CD14-positive monocyte (primary cell): ENCODE results near the genes YJEFN3, ZNF85, ZNF430, ZNF429, ZNF100 and ZNF208.

- CAGE, long polyA plus RNA: no peak
Measured at GRCh38 chr19:19371102-19371603, 34.3 kb upstream of the GATAD2A start.

DNA sequence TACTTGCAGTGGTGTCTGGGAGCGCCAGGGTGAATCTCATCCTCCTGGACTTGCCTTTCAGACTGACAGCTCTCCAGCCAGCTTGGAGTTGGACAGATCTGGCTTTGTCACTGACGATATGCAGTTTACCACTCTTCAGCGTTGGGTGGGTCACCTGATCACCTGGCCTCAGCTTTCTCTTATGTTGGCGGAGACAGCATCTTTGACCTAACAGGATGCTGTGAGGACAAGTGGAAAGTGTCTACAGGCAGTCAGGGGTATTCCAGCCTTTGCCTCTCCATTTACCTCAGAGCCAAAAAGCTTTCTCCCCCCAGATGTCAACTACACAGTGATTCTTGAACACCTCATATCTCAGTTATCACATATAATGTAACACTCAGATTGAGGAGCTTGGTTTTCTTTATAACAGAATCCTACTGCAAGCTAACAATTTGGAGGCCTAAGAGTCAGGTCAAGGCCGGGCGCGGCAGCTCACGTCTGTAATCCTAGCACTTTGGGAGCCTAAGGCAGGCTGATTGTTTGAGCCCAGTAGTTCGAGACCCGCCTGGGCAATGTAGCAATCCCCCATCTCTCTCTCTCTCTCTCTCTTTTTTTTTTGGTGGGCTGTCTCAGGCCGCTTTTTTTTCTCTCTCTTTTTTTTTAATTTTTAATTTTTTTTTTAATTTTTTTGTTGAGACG is 6.2 kb downstream of the GATAD2A start:
- CAGE, long polyA plus RNA: no peak

- CAGE, long polyA plus RNA: no peak
Measured at GRCh38 chr19:19463598-19464121, 51.7 kb downstream of the TSSK6 start.

DNA sequence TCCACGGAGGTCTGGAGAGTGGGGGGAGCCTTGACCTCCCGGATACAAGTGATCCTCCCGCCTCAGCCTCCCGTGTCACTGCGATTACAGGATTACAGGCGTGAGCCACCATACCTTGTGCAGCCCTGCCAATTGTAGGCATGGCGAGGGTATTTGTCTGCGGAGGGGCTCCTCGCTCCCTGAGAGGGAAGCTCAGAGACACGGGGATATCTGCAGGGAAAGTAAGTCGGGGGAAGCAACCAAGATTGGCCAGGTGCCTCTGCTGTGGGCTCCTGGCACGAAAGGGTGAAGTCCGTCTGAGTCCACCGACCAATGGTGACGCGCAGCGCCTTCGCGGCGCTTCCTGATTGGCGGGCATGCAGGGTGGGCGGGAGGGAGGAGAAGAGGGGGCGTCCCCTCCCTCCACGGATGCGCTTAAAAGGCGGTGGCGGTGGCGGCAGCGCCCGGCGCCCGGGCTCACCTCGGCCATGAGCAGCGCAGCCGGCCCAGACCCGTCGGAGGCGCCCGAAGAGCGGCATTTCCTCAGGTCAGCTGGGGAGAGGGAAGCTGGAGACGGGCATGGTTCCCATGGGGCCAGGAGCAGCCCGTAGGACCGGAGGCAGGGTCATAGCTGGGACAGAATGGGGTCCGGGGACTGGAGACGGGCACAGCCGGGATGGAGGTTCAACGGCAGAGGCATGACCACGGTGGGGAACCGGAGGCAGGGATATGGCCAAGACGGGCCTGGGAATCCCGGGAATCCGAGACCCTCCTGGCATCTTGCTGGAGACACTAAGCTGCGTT is at the start of gene YJEFN3:
TSS of gene YJEFN3 (plus strand) at position 446 of the 783 bp plus-strand sequence.
- CAGE, long polyA plus RNA: no peak

DNA sequence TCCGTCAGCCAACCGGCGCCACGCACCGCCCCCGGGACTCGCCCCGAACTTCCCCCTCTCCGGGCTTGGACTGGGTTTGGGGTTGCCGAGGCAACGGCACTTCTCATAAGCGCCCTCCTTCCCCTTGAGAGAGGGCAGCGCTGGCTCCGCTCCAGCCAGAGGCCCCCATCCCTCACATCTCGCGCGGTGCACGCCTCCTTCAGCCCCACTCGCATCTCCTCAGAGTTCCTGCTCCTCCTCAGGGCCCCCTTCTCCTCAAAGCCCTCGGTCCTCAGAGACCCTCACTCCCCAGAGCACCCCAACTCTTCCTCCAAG is 283 bp upstream of the PBX4 start:
- CAGE, long polyA plus RNA: no peak

GRCh38 chr19:19629972-19631035 is 2.3 kb upstream of the LPAR2 start:
- CAGE, long polyA plus RNA: no peak

DNA sequence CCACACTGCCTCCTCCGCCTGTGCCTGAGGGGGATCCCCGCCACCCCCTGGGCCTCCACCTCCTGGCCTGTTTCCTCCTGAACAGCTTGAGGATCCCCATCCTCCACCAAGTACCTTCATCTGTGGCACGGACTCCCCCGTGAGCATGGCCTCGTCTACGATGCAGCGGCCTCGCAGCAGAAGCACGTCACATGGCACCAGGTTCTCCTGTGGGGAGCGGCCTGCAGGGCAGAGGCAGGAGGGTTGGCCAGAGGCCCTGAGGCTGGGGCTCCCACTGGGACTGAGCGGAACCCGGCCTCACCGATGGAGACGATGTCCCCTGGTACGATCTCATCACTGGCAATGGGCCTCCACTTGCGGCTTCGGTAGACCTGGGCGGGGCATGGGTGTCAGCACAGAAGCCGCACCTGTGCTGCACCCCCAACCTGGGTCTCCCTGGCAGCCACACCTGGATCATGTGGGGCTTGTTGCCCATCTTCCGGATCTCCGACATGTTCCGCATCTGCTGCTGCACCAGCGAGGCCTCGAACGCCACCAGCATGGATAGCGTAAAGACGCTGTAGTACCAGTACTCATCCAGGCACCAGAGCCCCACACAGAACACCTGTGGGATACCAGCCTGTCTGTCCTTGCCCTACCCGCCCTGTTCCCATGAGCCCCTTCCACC is 6.8 kb downstream of the ATP13A1 start:
- CAGE, long polyA plus RNA: no peak

GRCh38 chr19:20152496-20152927 is 14.5 kb upstream of the ZNF486 start:
- CAGE, long polyA plus RNA: no peak

- CAGE, long polyA plus RNA: no peak
Measured at GRCh38 chr19:20153282-20154000, 13.6 kb upstream of the ZNF486 start.

- CAGE, long polyA plus RNA: no peak
Measured at GRCh38 chr19:20228014-20228499, 61.0 kb downstream of the ZNF486 start.

- CAGE, long polyA plus RNA: no peak
Measured at GRCh38 chr19:20922816-20923926, at the start of gene ZNF85. ZNF85 (plus strand) TSS chr19:20923251.

- CAGE, long polyA plus RNA: no peak
Measured at GRCh38 chr19:21020084-21020827, at the start of gene ZNF430. ZNF430 (plus strand) TSS chr19:21020657.

DNA sequence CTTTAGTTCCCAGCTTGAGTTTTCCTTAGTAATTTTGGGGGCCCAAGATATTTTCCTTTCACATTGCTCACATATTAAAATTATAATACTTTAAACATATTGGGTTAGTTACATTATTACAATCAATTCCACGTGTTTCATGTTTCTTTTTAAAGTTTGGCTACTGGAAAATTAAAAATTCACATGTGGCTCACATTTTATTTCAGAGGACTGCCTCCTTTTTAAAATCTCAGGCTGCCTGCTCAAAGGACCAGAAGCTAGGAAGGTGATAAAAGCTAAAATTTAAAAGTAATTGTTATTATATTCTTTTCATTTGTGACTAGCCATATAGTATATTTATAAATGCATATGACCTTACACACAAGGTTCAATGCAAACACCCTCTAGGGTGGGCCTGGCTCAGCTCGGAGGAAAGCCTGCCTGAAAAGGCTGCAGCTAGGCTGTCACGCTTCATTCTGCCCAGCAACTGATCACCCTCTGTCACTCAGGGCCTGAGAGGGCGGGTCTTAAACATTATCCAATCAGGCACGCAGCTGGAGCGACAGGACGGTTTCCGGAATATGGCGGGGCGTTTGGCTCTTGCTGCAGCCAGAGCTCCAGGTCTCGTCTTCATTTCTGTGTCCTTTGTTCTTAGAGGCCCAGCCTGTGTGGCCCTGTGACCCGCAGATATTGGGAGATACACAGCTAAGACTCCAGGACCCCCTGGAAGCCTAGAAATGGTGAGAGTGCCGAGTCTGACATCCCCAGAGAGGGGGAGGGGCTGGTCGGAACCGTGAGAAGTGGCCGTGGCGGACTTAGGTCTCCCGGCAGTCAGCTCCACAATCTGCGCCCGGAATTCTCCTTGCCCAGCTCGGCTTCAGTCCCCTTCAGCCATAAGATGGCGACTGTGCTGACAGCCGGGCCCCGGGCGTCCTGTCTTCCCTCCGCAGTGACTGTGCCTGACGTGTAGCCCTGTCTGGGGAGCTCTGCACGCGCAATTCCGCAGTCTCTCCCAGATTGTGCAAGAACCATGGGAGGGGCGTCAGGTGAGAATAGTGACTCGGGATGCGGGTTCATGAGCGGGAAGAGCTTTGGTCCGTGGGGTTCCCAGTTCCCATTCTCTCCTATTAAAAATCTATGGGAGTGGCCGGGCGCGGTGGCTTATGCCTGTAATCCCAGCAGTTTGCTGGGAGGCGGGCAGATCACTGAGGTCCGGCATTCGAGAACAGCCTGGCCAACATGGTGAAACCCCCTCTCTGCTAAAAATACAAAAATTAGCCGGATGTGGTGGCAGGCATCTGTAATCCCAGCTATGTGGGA is at the start of gene ZNF429:
TSS of gene ZNF429 (plus strand) at position 547 of the 1,299 bp plus-strand sequence.
- CAGE, long polyA plus RNA: no peak

DNA sequence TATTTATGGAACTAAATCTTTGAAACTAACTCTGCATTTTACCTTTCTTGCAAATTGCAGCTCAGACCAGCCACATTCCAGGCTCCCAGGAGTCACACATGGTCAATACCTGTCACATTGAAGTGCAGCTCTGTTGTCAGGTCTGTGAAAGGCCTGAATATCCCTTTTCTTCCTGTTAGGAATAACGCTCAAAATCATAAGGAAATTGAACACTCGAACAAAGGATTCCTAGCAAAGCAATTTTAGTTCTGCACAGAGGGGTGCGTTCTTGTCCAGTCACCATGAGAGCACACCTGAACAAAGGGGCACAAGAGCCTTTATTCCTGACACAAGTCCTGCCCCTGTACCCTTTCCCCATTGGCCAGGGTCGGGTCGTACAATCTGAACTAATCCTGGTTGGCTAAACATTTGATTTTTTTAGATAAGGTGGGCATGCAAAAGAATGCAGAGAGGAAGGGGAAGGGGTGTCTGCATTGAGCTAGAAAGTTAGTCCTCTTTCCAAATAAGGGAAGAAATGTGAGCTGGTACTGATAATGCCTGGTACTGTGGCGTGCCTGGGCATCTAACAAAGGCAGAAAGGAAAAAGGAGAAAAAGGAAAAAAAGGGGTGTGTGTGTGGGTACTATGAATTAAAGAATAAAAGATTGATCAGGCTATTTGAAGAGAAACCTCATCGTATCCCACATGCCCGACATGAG is 64.8 kb downstream of the ZNF429 start:
- CAGE, long polyA plus RNA: no peak

DNA sequence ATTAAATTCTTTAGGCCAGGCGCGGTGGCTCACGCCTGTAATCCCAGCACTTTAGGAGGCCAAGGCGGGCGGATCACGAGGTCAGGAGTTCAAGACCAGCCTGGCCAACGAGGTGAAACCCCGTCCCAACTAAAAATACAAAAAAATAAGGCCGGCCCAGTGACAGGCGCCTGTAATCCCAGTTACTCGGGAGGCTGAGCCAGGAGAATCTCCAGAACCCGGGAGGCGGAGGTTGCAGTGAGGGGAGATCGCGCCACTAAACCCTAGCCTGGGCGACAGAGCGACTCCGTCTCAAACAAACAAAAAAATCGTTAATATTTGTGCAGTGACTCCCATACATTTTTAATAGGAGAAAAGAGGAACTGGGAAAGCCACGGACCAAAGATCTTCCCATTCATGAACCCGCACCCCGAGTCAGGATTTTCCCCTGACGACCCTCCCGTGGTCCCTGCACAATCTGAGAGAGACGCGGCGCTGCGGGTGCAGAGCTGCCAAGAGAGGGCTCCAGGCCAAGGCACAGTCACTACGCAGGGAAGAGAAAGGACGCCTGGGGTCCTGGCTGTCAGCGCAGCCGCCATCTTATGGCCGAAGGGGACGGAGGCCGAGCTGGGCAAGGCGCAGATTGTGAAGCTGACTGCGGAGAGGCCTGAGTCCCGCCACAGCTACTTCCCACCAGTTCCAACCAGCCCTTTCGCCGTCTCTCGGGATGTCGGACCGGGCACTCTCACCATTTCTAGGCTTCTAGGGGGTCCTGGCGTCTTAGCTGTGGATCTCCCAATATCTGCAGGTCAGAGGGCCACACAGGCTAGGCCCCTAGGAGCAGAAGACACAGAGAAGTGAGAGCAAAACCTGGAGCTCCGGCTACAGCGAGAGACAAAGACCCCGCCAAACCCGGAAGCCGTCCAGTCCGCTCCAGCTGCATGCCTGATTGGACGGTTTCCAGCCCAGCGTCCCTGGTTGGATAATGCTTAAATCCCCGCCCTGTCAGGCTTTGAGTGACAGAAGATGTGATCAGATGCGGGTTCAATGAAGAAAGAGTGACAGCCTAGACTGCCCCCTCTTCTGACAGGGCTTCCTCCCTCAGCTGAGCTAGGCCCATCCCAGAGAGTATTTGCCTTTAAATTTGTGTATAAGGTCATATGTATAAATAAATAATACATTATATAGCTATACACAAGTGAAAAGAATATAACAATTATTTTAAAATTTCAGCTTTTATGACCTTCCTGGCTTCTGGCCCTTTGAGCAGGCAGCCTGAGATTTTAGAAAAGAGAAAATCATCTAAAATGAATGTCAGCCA is at the start of gene ZNF100:
TSS of gene ZNF100 (minus strand) at position 881 of the 1,300 bp plus-strand sequence.
- CAGE, long polyA plus RNA: start-site peak on the minus strand centred at position 864 of the sequence, 47 bp wide, 136 and 104 reads in 2 replicates

DNA sequence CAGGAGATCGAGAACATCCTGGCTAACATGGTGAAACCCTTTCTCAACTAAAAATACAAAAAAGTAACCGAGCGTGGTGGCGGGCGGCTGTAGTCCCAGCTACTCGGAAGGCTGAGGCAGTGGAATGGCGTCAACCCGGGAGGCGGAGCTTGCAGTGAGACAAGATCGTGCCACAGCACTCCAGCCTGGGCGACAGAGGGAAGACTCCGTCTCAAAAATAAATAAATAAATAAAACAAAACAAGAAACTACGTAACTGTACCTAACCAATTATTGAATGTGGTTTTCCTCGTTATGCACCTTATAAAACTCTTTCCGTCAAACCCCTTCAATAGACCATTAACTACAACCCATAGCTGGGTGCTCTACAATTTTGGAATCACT is 779 bp downstream of the ZNF208 start:
- CAGE, long polyA plus RNA: no peak

DNA sequence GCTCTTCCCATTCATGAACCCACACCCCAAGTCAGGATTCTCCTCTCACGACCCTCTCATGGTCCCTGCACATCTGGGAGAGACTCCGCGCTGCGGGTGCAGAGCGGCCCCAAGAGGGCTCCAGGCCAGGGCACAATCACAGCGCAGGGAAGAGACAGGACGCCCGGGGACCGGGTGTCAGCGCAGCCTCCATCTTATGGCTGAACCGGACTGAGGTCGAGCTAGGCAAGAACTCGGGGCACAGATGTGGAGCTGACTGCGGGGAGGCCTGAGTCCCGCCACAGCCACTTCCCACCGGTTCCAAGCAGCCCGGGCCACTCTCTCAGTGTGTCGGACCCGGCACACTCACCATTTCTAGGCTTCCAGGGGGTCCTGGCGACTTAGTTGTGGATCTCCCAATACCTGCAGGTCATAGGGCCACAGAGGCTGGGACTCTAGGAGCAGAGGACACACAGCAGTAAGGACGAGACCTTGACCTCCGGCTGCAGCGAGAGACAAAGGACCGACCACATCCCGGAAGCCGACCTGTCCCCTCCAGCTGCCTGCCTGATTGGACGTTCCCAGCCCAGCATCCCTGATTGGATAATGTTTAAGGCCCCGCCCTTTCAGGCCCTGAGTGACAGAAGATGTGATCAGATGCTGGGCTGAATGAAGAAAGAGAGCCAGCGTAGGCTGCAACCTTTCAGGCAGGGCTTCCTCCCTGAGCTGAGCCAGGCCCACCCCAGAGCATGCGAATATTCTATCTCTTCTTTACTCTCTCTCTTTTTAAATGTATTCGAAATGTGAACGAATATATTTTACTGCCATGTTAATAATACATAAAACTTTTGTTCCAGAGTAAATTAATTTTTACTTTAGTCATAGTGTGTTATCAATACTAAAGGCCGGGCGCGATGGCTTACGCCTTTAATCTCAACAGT is at the start of gene ZNF208:
TSS of gene ZNF208 (minus strand) at position 501 of the 920 bp plus-strand sequence.
- CAGE, long polyA plus RNA: no peak

DNA sequence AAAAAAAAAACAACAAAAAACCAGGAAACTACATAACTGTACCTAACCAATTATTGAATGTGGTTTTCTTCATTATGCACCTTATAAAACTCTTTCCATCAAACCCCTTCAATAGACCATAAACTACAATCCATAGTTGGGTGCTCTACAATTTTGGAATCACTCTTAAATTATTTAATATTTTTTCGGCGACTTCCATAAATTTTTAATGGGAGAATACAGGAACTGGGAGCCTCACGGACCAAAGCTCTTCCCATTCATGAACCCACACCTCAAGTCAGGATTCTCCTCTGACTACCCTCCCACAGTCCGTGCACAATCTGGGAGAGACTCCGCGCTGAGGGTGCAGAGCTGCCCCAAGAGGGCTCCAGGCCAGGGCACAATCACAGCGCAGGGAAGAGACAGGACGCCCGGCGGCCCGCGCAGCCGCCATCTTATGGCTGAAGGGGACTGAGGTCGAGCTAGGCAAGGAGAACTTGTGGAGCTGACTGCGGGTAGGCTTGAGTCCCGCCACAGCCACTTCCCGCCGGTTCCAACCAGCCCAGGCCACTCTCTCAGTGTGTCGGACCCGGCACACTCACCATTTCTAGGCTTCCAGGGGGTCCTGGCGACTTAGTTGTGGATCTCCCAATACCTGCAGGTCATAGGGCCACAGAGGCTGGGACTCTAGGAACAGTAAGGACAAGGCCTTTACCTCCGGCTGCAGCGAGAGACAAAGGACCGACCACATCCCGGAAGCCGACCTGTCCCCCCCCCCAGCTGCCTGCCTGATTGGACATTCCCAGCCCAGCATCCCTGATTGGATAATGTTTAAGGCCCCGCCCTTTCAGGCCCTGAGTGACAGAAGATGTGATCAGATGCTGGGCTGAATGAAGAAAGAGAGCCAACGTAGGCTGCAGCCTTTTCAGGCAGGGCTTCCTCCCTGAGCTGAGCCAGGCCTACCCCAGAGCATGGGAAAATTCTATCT is 18.6 kb upstream of the ZNF676 start:
- CAGE, long polyA plus RNA: no peak

GRCh38 chr19:22532970-22533298 is 101.2 kb upstream of the ZNF492 start:
- CAGE, long polyA plus RNA: no peak

DNA sequence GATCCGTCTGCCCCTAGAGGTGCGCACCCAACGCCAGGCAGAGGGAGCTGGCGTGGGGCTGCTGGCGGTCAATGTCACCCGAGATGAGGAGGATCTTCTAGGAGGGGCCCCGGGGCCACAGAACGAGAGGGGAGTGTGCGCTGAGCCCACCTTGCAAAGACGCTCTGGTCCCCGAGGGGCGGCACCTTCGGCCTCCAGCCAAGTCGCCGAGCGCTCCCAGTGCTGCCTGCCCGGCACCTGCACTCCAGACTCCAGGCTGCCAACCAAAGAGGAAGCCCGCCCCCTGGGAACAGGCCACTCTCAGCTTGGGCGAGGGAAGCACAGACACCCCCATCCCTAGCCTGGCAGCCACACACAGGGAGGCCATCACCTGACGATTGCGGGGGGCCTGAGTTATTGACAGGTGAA is 10.4 kb upstream of the ZNF492 start:
- CAGE, long polyA plus RNA: no peak